Thoracic aorta endothelial cell (primary cell): ENCODE results near the genes SRSF12, GABRR2 and ANKRD6.

GRCh38 chr6:85451840-85452231 is 2.0 kb downstream of the NT5E start:
- CAGE, long polyA plus RNA: no peak

DNA sequence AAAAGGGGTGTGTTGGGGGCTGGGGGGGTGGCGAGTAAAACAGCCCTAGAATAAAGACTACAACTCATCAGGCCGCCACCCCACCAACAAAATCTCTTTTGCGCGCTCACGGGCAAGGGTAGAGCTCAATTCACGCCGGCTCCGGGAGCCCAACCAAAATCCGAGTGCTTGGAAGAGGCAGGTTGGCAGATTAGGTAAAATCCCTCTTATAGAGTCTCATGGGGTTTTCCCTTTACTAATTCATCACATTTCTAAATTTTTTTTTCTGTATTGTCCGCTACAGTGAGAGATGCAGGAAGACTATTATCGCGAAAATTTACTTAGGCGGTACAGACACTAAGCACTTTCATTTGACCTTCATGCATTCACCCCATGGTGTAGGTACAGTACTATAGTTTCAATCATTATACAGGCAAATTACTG is 742 bp upstream of the SNX14 start:
- CAGE, long polyA plus RNA: no peak

GRCh38 chr6:85611479-85612681 is 18.2 kb upstream of the SNX14 start:
- CAGE, long polyA plus RNA: no peak

GRCh38 chr6:85612682-85613173 is 19.1 kb upstream of the SNX14 start:
- CAGE, long polyA plus RNA: no peak

- CAGE, long polyA plus RNA: no peak
These were observed 1.0 kb upstream of the SYNCRIP start for GRCh38 chr6:85643477-85644382.

- CAGE, long polyA plus RNA: no peak
These were observed 414.6 kb upstream of the SYNCRIP start for GRCh38 chr6:86057166-86057766.

GRCh38 chr6:87264383-87264956 is 57.9 kb upstream of the SMIM8 start:
- CAGE, long polyA plus RNA: no peak

DNA sequence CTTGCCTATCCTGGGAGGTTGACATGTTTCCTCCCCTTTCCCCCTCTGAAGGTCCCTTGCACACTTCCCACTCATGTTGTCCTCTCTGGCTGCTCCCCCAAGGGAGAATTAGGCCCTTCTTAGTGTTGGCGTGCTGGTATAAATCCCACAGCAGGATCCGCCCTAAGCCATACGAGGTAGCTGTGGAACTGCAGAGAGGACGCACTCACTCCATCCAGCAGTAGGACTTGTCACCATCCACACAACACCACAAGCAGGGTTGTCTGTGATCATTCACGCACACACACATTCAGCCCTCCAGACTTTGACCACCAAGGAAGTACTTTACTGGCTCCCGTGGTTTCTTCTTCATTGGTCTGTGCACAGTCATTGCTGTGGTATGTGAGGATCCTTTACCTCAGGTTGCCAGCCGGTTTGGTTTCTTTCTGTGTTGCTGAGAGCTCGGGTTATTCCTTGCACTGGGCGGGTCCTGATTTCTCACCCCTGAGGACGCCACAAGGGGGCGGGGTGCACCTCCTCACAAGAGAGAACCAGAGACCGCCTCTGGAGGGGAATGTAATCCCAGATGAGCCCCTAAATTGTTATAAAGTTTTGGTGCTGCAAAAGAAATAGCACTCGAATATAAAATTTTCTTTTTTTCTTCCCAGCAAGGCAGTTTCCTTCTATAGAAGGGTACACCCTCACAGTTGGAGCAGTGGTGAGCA is 11.1 kb downstream of the SLC35A1 start:
- CAGE, long polyA plus RNA: no peak

GRCh38 chr6:87702342-87702590 is 233 bp upstream of the AKIRIN2 start:
- CAGE, long polyA plus RNA: no peak

- CAGE, long polyA plus RNA: no peak
These were observed 38.9 kb upstream of the SPACA1 start for GRCh38 chr6:88008802-88009140.

DNA sequence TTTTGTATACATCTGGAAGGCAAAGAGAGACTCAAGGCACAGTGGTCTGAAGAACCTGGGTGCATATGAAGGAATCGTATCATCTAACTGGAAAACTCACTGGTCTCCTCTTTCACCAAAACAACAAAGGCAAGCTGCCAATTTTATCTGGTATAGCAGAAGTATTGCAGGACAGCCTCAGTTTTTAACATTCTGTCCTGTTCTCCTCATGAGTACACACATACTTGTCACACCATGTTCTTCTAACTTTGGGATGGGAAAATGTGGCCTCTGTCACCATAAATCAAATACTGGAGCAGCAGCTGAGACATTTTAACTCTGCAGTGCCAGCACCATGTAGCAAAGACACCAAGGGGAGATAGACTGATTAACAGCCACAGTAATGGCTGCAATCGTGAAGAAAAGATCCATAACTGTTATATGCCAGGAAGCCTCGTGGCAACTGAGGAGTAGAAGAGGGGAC is 199.1 kb upstream of the CNR1 start:
- CAGE, long polyA plus RNA: no peak

- CAGE, long polyA plus RNA: no peak
These were observed 46.5 kb upstream of the RNGTT start for GRCh38 chr6:89009834-89010386.

GRCh38 chr6:89025690-89025889 is 55.0 kb upstream of the PNRC1 start:
- CAGE, long polyA plus RNA: no peak

GRCh38 chr6:89085213-89085730 is 4.7 kb downstream of the PNRC1 start:
- CAGE, long polyA plus RNA: no peak

DNA sequence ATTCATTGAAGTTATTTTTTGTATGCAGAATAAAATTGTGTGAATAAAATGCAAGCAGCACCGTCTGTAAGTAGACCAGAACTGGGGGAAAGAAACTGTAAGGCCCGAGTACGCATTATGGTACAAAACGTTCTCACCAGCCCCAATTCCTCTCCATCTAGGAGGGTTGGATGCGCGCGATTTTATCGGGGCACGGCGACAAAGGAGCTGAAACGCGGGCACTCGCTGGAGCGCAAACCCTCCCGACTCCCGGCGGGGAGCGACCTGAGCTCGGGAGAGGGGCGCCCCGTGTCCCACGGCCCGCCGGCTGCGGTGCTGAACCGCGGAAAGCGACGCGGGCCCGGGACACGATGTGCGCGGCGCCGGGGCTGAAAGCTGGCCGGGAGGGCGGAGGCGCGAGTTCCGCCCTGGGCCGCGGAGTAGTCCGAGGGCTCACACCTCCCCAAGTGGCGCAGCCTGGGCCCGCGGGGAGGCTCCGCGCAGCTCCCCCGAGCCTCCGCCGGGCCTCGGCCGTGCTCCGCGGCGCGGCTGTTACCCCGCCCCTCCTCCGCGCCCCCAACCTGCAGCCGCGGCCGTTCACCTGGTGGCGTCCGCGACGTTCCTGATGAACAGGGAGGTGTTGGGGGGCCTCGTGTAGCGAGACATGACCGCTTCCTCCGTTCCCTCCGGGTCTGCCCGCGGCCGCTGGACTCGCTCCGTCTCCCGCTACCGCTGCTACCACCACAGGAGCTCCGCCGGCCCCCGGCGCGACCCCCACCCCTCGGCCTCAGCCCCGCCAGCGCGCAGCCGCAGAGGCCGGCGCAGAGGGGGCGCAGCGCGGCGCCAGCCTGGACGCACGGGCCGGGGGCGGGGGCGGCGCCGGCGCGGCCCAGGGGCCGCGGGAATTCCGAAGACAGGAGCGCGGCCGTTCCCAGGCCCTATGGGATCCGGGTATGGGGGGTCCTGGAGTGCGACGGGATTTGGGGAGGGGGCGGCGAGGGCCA is at the start of gene SRSF12:
Gene SRSF12 (minus strand): TSS at position 829 of the 983 bp plus-strand sequence.
- CAGE, long polyA plus RNA: no peak

GRCh38 chr6:89315087-89315608 is at the start of gene GABRR2:
GABRR2 (minus strand) TSS chr6:89315299.
- CAGE, long polyA plus RNA: no peak

DNA sequence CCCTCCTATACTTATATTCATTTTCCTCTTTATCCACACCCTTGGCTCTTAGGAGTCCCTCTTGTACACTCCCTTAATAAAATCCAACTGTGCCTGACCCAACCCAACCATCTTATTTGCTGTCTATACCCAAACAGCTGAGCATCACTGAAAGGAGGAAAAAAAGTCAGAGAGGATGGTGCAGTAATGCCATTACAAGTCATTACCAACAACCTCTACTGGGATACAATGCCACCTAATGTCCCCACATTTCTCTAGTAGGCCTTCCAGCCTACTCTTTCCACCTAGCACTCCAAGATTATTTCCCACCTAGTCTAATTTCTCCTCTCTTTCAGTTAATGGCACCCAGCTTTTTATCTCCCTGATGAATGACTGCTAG is 8.1 kb downstream of the UBE2J1 start:
- CAGE, long polyA plus RNA: no peak

- CAGE, long polyA plus RNA: no peak
These were observed 763 bp downstream of the RRAGD start for GRCh38 chr6:89410988-89412032.

DNA sequence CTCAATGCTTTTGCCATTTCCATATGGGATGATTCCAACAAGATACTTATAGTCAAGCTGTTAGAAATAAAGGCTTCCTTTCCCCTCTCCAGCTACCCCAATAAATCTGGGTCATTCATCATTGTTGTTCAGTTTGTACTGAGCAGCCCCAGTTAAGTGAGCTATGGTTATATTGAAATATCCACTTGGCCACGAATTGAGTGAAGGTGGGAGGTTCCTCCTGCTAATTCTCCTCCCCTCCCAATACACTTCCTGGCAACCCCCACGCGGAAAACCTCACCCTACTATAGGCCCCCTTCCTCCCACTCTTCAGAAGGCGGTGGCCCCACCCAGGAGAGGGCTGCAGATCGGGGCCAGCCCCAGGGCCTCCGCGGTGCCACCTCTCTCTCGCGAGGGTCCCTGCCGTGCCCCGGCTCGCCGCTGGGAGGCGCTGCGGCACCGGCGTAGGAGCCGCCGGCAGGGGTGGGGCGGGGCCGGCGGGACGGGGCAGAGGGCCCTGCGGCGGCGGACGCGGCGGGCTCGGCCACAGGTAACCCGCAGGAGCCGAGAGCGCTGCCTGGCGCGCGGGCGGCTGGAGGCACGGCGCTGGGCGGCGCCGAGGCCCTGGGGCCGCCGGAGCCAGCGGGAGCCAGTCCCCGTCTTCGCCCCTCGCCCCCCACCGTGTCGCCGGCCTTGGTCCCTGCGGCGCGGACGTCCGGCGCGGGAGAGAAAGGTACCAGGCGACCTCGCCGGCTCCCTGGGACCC is at the start of gene ANKRD6:
Gene ANKRD6 (plus strand): TSS at position 489 of the 745 bp plus-strand sequence.
- CAGE, long polyA plus RNA: no peak

GRCh38 chr6:89566695-89567487 is 71.7 kb downstream of the LYRM2 start:
- CAGE, long polyA plus RNA: no peak